AG09319 (cell line): ENCODE measurements around the genes PSMC3IP, PSME3, IFI35 and RND2.

- RRBS, result no CpG with 5 or more reads among the region's 25 CpGs
Observed at GRCh38 chr17:42547578-42548105, 5.1 kb upstream of the HSD17B1 start.

- RRBS, result no CpG with 5 or more reads among the region's 8 CpGs
Observed at GRCh38 chr17:42573769-42574294, 3.7 kb downstream of the PSMC3IP start.

- RRBS, result 1% methylated on average over 28 of the region's 59 CpGs
Observed at GRCh38 chr17:42576865-42577925, at the start of gene PSMC3IP. Gene PSMC3IP, minus strand, starts transcription at chr17:42577729.

- RRBS, result no CpG with 5 or more reads among the region's 5 CpGs
Observed at GRCh38 chr17:42748133-42748662, 3.4 kb upstream of the EZH1 start.

DNA sequence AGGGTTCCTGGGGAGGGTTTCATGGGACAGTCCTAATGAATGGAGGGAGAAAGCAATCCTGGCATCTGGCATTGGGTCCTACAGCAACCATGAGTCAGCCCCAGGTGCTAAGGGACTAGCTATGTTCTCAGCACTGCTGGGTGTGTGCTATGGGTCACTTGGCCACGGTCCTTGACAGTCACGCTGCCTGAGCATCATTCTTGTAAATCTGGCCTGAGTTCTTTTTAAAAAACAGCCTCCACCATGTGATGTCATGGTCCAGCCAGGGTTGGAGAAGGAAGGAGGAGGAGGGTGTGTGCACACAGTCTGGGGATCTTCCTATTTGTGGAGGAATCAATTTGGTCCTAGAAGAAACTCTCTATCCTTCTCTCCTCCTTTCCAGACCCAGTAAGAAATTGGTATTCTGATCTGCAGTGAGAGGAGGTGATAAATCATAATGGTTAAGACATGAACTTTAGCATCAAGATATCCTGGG lies 6.2 kb upstream of the RAMP2 start:
- RRBS, result no CpG with 5 or more reads among the region's 2 CpGs

GRCh38 chr17:42804715-42805256 lies 6.1 kb downstream of the CNTD1 start:
- RRBS, result no CpG with 5 or more reads among the region's 5 CpGs

DNA sequence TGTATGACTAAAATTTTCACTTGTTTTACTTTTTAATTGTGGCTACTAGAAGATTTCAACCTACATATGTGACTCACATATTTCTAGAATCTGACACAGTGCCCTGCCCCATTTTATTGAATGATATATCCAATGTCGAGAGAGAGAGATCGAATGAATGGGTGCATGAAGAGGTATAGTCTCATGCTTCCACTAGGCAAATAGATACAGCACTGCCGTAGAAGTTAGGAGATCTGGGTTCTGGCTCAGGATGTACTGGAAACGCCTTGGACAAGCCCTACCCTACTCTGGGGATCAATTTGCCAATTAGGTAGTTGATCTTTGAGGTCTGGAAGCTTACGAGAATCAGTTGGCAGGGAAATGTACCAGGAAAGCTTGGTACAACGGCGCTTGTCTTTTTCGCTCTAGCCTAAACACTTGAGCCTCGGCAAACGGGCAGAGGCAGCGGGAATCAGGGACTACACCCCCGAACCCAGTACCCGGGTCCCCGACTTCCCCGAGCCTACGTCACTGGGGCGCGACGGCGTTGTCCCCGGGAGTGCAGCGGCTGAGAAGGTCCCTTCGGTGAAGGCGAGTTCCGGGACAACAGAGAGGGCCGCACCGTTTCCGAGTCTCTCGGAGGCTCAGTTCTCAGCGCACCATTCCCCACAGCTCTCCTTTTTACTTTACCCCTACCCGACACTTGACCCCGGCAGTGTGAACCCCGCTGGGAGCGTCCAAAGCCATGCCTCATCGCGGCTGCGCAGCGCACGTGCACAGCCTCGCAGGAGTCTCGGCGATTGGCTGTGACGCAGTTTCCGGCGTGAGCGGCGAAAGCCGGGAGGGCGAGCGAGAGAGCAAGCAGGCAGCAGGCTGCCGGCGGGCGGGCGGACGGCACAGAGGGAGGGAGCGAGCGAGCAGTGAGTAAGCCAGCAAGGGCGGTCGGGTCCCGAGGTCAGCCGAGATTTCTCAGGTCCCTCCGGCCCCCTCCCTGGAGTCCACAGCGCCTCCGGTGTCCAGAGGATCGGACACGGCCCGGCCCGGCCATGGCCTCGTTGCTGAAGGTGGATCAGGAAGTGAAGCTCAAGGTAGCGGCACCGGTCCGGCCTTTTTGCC lies at the start of gene PSME3:
Gene PSME3 (plus strand): TSS at position 791 of the 1,095 bp plus-strand sequence.
- RRBS, result 2% methylated on average over 19 of the region's 72 CpGs

GRCh38 chr17:42833944-42834286 lies 718 bp downstream of the PSME3 start:
- RRBS, result no CpG with 5 or more reads among the region's 4 CpGs

- RRBS, result no CpG with 5 or more reads among the region's 9 CpGs
Observed at GRCh38 chr17:42891562-42892103, 9.0 kb upstream of the G6PC1 start.

- RRBS, result no CpG with 5 or more reads among the region's 5 CpGs
Observed at GRCh38 chr17:42982172-42982718, 1.9 kb downstream of the RUNDC1 start.

DNA sequence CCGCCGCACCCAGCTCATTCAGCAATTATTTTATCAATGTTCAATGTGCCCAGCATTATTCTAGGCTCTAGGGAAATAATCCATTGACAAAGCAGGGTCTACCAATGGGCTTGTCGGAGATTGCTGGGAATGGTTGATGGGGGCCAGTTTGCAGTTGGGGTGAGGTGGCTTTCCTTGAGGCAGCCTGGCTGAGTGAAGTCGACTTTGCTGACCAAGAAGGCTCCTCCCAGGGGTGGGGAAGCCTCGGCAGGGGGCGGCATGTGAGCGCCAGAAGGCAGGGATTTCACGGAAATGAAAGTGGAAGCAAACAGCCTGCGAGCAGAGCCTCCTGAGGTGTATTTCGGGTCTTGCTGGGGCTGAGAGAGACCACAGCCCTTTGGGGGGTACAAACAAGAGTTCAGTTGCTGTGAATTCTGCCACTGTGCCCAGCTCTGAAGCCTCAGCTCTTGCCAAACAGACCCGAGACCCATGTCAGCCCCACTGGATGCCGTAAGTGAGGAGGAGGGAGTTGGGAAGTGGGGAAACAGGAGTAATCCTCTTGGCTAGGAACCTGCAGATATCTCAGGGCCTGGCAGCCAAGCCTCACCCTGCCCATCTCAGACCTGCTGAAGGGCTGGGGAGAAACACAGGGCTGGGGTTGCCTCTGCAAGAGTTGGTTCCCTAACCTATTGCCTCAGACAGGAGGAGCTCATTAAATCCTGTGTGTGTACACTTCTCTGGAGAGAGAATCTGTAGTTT lies at the start of gene IFI35:
Gene IFI35 (plus strand): TSS at position 305 of the 738 bp plus-strand sequence.
- RRBS, result no CpG with 5 or more reads among the region's 12 CpGs

DNA sequence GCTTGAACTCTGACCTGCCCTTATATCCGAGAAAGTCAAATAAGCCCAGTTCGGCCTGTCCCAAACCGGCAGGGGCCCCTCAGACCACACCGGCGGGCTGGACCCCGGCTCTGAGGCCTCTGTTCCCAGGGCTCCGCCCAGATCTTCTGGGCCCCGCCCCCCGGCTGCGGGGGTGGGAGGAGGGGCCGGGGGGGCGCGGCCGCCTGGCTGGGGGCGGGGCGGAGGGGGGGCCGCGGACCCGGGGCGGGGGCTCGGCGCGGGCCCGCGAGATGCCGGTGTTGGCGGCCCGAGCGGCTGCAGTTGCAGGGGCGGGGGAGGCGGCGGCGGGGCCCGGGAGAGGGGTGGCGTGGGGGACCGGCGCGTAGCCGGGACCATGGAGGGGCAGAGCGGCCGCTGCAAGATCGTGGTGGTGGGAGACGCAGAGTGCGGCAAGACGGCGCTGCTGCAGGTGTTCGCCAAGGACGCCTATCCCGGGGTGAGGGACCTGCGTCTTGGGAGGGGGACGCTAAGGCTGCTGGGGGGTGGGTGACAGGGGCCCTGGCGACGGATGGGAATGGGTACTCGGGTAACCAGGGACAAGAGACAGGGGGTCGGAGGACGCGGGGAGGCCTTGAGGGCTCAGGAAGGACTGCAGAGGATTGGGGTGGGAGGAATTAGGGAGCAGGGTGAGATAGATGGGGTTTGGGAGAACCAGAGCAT lies at the start of gene RND2:
Gene RND2 (plus strand): TSS at position 257 of the 699 bp plus-strand sequence.
- RRBS, result 4% methylated on average over 22 of the region's 57 CpGs

- RRBS, result no CpG with 5 or more reads among the region's 6 CpGs
Observed at GRCh38 chr17:43091221-43092448, 33.5 kb downstream of the BRCA1 start.

DNA sequence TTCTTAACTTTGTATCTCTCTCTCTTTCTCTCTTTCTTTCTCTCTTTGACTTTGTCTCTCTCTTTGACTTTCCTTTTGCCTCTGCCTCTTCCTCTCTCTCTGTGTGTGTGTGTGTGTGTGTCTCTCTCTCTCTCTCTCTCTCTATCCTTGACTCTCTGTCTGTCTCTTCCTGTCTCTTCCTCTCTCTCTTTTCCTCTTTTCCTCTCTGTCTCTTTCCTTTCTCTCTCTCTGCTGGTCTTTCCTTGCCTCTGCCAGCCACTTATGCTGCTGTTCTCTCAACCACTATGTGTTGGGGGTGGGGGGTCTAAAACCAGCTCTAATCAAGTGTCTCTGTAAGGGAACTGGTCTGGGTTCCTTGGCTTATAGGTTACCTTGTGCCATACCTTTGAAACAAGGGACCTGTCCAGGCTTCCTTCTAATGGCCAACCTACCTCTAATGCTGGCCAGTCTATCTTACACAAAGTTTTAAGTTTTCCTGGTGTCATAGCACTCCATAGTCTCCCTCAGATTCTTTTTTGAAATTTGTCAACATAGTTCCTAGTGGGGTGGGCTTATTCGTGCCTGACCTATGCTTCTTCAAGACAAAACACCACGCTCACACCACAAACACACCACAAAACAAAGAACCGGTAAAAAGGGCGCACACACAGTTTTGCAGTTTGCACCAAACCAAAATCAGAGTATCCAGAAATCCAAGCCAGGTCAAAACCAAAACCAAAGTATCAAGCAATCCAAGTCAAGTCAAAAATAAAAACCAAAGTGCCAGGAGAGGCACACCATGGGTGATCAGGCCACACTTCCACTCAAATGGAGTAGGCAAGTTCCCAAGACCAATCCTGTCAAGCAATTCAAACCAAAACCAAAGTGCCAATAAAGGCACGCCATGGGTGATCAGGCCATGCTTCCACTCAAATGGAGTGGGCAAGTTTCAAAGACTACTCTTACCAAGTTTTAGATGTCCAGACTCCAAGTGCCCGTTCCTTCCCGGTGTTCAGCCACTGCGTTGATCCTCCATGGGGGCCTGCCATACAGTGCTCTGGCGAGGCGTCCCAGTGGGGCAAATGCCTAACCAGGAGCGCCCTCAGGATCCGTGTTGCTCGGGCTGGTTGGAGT lies 4.6 kb upstream of the NBR1 start:
- RRBS, result no CpG with 5 or more reads among the region's 13 CpGs

- RRBS, result no CpG with 5 or more reads among the region's 3 CpGs
Observed at GRCh38 chr17:43384414-43385068, 14.3 kb upstream of the ARL4D start.

GRCh38 chr17:43417480-43417905 lies 18.7 kb downstream of the ARL4D start:
- RRBS, result no CpG with 5 or more reads among the region's 9 CpGs

- RRBS, result no CpG with 5 or more reads among the region's 2 CpGs
Observed at GRCh38 chr17:43544487-43544909, 1.6 kb downstream of the ETV4 start.

GRCh38 chr17:43556402-43556818 lies 10.3 kb upstream of the ETV4 start:
- RRBS, result no CpG with 5 or more reads among the region's 5 CpGs

DNA sequence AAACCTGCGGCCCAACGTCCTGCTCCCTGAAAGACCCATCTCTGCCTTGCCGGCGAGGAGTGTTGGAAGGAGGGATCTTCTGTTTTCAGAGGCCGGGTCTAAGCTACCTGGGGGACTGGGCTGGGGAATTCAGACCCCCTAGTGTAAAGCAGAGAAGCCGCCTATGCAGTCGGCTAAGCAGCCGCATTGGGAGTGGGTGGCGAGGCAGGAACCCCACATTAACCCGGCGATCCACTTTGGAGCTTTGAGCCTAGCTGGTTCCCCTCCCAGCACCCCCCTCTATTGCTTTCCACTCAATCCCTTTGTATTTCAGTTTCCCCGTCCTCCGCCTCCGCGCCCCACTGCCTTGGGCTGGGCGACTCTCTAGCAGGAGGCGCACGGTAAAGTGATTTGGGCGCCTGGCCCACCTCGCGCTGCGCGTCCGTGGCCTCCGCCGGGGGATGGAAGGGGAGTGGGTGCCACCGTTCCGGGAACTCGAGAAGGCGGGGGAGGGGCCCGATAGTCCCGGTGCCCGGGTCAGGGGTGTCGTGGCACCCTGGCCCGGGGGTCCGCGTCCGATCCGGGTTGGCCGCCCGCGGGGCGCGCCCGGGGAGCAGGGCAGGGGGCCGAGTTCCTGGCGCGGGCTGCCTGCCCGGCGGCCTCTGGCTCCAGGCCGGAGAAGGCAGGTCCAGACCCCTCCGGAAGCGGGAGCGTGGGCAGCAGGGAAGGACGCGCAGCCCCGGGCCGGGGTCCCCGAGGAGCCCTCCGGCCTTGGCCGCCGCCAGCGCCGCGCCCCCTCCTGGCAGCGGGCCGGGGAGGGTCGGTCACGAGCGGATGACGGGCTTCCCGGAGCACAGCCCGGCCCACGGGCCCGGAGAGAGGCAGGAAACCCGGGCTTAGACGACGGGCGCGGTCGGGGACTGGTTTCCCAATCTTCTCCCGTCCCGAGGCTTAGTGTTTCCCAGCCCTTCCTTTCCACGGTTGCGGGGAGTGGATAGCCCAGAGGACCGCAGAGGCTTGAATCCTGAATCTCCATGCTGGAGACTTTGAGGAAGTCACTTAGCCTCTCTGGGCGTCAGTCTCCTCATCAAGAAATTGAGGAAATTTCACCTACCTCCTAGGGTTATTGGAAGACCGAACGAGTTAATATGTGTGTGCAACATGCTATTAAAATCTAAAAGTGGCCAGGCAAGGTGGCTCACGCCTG lies 15.8 kb downstream of the MEOX1 start:
- RRBS, result 3% methylated on average over 19 of the region's 90 CpGs

- RRBS, result no CpG with 5 or more reads among the region's 12 CpGs
Observed at GRCh38 chr17:43658913-43659515, 2.7 kb downstream of the MEOX1 start.